ENCODE results near the genes FAM83E and MAMSTR.

DNA sequence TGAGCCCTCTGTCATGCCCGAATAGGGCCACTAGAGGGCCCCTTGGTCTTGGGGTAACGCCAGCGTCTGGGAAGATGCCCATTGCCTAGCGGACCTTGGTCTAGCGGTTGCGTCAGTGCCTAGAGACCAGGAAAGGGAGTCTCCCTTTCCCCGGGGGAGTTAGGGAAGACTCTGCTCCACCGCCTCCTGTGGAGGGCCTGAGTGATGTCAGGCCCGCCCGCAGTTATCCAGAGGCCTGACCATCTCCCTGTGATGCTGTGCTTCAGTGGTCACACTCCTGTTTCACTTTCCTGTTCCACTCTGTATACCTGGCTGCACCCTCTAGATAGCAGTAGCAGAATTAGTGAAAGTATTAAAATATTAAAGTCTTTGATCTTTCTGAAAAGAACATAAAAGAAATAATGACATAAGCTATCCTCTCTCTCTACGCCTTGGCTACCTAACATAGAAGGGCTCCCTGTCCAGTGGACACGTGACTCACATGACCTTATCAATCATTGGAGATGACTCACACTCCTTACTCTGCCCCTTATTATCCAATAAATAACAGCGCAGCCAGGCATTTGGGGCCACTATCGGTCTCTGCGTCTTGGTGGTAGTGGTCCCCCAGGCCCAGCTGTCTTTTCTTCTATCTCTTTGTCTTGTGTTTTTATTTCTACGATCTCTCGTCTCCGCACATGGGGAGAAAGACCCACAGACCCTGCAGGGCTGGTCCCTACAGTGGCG, 3.0 kb downstream of the PLA2G4C start:
- RRBS, result no CpG with 5 or more reads among the region's 19 CpGs

- RRBS, result no CpG with 5 or more reads among the region's 13 CpGs
These were observed 19.9 kb downstream of the ZSWIM9 start for GRCh38 chr19:48190254-48190889.

DNA sequence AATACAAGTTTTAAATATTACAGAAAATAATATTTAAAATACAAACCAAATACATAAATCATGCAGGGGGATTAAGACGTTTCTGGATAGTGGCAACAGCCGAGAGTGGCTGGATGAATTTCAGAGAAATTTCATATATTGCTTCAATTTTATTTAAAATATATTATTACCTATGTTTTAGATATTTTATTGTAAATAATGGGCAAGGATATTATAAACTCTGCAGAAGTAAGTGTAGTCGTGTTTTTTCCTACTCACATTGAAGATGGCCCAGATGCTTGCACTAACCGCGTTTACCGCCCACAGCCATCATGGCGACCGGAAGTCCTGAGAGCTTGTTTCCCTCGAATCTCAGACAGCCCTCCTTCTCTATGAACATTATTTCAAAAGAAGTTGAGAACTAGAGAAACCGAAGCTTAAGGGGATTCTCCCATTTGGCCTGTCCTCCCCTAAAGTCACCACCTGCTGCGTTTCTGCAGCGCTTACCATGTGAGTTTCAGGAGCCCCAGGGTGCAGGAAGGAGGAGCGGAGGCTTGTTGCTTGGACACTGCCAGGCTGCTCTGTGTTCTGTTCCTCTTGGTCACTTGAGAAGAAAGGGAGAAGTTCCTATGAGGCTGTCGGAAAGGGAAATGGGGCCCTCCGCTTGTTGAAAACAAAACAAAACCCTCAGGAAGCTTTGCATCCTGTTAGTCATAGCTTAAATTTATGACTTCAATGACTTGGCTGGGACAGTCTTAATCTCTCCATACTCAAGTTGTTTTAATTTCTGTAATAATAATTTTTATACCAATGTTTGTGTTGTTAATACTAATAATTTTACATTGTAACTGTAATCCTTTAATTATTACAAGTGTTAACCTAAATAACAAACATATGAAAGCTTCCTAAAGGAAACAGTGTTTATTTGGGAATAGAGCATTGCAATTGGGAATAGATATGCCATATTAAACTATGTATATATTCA, 6.2 kb downstream of the CARD8 start:
- RRBS, result no CpG with 5 or more reads among the region's 15 CpGs

DNA sequence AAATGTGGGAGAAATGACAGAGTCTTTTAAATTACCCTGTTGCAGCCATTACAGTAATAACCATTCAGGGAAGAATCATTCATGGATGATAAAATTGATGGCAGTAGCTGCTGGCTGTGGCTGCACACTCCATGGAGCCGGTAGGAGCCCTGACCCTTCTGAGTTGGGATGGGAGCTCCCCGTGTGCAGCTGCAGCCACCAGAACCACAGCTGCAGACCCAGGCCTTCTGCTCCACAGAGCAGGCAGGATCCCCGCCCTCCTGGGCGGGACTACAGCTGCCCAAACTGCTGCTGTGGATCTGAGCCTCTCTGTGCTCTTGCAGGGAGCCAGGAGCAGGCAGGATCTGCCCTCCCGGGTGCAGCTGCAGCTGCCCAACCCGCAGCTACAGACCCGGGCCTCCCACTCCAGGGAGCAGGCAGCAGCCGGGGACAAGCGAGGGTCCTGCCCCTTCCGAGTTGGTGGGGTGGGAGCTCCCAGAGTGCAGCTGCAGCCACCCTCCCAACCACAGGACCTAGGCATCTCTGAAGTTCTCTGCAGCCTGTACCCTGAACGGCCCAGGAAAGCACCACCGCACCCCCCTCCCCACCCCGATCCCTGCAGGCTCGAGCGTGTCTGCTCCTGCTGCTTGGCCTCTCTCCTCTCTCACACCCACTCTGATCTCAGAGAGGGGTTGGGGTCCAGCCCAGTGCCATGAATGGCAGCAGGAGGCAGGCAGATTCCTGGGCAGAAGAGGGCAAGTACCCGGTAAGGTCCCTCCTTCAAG, 13.1 kb downstream of the ODAD1 start:
- RRBS, result no CpG with 5 or more reads among the region's 16 CpGs

GRCh38 chr19:48384009-48384573, 7.3 kb downstream of the KDELR1 start:
- RRBS, result 98% methylated on average over 3 of the region's 21 CpGs

GRCh38 chr19:48415622-48416153, 22.2 kb downstream of the GRIN2D start:
- RRBS, result 66% methylated on average over 7 of the region's 31 CpGs

- RRBS, result no CpG with 5 or more reads among the region's 9 CpGs
These were observed 20.5 kb downstream of the CYTH2 start for GRCh38 chr19:48489721-48490038.

- RRBS, result no CpG with 5 or more reads among the region's 5 CpGs
These were observed 16.2 kb downstream of the LMTK3 start for GRCh38 chr19:48495455-48495824.

DNA sequence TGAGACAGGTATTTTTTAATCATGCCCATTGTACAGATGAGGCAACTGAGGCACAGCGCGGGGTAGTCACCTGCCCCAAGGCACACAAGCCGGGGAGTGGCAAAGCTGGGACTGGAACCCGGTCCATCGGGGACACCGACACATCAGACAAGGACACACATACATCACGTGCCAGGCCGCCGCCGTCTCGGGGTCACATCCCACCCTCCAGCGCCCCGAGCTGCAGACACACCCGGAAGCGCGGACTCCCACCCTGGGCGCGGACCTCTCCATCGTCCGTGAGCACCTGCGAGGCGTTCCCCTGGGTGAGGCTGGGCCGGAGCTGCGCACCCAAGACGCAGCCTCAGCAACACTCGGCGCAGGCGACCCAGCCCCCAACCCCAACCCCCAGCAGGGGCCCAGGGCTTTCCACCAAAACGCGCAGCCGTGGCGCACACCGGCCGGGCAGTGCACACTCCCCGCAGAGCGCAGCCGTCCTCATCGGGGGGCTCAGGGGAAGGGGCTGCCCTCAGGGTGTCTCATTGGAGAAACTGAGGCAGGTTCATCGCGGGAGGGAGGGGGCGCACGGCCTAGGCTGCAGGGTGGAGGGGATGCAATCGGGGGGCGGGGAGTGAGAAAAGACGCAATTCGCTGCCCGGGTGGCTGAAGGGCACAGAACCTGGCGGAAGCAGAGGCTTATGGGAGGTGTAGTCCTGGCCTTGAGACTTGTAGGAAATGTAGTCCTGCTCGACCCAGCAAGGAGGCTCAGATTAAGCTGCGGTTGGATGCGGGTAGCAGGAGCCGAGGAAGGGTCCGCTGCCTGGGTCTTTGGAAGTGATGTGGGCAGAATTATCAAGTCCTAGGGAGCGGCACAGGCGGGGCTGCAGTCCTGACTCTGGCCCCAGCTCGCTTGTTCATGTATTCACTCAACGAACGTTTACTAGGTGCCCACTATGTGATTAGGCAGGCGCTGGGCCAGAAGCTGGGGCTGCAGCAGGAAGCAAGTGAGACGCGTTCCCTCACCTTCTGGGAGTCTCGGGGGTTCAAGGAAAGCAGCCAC, 2.0 kb upstream of the LMTK3 start:
- RRBS, result under 1% methylated on average over 20 of the region's 62 CpGs

GRCh38 chr19:48614548-48615657, at the start of gene FAM83E:
Gene FAM83E (minus strand): TSS chr19:48615076.
- RRBS, result 45% methylated on average over 20 of the region's 36 CpGs

DNA sequence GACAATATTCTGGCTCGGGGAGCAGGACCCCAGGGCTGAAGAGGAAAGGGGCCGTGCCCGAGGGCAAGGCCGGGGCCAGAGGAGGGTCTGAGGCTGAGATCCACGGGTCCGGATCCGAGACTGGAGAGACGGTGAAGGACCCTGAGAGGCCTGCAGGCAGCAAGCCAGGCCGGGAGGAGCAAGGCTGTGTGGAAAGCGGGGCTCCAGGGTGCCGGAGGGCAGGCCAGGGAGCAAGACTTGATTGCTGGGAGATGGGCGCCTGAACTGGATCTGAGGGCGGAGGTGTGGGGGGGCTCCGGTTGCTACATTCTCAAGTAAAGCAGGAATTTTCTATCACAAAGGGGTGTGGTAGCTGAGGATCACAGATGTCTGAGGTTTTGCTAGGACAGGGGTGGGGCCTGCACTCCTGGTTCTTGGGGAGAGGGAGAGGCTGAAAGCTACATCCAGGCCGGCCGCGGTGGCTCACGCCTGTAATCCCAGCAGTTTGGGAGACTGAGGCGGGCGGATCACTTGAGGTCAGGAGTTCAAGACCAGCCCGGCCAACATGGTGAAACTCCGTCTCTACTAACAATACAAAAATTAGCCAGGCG, 3.8 kb downstream of the MAMSTR start:
- RRBS, result 38% methylated on average over 8 of the region's 23 CpGs

DNA sequence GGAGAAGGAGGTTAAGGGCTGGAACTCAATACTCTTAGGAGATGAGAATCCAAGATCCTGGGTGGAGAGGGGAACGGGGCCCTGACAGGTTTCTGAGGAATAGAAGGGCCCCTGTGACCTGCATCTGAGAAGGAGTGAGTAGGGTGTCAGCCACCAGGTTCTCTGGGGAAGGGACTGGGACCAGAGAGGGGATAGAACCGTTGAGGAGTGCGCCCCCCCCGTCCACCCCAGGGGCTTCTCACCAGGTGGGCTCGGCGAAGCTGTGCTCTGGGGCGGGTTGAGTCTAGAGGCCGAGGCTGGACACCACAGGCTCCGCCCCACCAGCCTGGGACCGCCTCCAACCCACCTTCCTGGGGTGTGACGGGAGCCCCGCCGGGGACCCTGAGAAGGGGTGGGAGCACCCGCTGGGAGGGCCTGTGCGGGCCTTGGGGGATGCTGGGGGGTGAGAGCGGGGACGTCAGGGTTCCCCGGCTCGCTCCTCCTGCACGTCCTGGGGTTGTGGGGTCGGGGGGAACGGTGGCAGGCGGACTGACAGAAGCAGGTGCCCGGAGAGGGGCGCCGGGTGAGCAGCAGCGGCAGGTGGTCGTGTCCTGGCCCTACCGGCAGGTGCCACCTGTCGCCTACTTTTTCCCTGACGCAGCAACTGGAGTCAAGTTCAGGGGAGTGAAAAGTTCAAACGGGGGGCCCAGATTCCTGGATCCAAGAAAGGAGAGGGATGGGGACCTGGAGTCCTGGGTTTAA, at the start of gene MAMSTR:
MAMSTR (minus strand) TSS at position 289 of the 741 bp plus-strand sequence.
- RRBS, result 68% methylated on average over 14 of the region's 32 CpGs

DNA sequence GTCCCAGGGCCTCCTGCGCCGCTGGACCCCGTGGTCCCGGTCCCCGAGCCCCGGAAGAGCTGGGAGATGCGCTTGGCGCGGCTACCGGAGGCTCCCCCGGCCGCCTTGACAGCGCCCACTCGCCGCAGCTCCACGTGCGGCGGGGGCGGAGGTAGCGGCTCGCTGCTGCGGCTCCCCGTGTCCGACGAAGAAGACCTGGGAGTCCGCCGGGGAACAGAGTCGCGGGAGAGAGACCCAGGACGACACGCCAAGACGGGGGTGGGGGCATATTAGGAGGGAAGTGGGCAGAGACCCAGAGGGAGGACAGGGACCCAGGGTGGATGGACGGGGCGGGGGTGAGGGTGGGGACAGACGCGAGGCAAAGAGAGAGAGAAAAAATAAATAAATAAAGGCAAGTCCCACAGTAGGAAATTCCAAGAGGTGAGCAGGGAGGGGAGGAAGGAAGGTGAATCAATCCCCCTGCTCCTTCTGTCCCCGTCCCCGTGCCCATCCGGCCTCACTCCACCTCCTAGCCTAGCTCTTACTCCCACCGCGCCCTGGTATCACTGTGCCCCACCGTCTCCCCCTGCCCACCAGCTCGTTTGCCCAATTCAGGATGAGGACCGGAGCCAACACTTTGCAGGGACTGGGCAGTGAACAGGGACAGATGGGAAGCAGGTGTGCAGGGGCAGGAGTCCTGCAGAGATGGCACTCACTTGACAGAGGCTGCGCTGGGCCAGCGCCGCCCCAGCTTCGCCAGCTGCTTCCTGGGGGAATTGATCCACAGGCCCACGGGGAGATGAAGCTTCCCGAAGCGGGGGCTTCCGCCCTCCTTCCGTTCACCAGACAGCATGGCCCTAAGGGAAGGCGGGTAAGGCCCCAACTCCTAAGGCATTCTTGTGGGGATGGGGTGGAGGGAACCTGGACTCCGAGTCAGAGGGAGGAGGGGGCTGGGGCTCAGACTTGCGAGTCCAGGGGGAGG, 679 bp downstream of the RASIP1 start:
- RRBS, result 2% methylated on average over 14 of the region's 56 CpGs

GRCh38 chr19:48751755-48752203, 662 bp downstream of the FUT1 start:
- RRBS, result no CpG with 5 or more reads among the region's 19 CpGs

DNA sequence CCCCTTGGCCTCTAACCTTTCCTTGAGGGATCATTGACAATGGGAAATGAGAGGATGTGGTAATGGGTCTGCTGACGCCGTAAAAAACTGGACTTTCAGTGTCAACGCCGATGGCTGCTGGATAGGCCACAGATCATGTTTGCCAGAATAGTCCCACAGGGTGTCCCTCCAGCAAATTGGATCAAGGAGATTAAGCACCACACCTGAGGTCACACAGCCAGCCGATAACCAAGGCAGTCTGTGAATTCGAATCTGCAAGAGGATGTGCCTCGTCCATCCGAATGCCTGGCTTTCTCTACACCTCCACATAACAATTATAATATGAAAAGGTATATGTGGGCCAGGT, 17.5 kb downstream of the BCAT2 start:
- RRBS, result no CpG with 5 or more reads among the region's 8 CpGs

- RRBS, result 100% methylated on average over 1 of the region's 21 CpGs
These were observed 9.2 kb downstream of the PLEKHA4 start for GRCh38 chr19:48859210-48859687.

DNA sequence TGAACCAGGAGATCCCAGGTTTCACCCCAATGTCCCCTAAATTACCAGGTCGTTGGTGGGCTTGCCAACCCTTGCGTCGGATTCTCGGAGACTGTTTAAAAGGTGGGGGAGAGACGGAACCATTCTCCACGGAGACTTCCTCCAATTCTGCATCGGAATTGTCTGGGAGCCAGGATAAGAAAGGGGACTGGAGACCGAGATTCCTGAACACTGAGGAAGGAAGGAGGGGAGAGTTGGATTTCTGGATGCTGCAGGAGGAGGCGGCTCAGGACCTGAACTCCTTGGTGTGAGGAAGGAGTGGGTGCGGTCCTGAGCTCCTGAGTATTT, 3.6 kb downstream of the TULP2 start:
- RRBS, result no CpG with 5 or more reads among the region's 10 CpGs

DNA sequence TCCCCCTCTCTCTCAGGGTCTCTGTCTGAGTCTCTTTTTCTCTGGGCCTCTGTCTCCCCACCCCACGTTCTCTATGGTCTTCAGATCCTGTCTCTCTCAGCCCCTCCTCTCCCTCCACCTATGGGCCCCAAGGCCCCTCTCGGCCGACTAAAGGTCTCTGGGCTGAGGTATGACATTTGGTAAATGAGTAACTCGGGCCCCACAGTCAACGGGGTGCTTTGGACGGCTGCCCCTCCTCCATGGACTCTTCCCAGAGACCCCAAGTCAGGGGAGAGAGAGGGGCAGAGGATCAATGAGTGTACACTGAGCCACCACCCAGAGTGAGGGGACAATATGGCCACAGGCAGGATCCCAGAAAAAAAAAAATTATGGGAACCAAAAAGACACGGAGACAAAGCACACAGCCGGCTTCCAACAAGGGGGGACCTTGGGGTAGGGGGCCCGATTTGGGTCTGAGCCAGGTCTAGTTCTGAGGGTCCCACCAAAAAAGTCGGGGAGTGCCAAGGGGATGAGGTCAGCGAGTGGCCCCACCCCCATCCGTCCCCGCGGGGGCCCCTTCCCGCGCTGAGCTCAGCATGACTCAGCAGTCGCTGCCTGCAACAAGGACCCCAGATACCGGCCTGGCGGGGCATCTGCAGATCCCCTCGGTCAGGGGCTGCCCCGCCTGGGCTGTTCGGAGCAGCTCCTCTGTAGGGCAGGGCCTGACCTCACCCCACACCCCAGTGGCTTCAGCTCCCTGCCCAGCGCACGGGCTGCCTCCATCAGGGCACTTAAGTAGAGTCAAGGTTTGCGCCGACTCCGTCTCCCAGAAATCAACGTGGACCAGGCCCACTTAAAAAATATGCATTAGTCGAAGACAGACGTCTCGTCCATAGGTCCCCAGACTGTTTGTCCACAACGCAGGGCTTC, 1.5 kb upstream of the FTL start:
- RRBS, result no CpG with 5 or more reads among the region's 32 CpGs

GRCh38 chr19:49119856-49120437, 603 bp downstream of the PPFIA3 start:
- RRBS, result 6% methylated on average over 15 of the region's 58 CpGs

DNA sequence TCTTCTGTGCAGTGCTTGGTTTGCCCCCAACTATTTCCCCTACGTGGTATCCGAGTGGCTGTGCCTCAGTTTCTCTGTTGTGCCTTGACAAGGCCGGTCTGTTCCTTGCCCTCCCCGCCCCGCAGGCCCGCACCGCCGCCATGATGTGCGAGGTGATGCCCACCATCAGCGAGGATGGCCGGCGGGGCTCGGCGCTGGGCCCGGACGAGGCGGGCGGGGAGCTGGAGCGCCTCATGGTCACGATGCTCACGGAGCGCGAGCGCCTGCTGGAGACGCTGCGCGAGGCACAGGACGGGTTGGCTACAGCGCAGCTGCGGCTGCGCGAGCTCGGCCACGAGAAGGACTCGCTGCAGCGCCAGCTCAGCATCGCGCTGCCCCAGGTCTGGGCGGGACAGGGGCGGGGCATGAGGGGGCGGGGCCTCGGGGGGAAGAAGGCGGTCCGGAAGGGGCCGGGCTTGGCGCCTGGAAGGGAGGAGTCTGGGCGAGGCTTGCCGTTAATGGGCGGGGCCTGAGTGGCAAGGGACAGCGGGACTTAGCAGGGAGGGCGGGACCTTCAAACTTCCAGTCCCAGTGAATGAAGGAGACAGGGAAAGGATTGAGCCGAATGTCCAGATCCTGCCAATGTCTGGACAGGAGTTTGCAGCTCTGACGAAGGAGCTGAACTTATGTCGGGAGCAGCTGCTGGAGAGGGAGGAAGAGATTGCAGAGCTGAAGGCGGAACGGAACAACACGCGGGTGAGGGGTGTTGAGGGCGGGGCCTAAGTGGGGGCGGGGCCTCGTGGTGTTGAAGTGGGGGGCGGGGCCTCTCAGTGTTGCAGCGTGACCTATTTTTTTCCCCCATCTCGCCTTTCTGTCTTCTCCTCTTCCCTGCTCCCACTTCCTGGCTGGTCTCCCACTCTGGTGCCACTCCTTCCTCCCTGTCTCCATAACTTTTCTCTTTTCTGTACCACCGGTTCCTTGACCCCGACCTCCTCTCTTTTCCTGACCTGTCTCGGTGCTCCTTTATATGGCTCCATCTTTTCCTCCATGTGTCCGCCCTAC, 8.7 kb downstream of the PPFIA3 start:
- RRBS, result 10% methylated on average over 7 of the region's 68 CpGs

All from aortic smooth muscle cell (primary cell).